ENCODE data around the genes EPHA2, SZRD1, NECAP2, PADI2 and PADI6.

GRCh38 chr1:16155490-16156720 lies at the start of gene EPHA2:
Gene EPHA2, minus strand, starts transcription at chr1:16156069.
- CAGE, long polyA plus RNA: no peak
- RRBS: 1% methylated on average over 24 of the region's 91 CpGs

- CAGE, long polyA plus RNA: no peak
- RRBS: 5% methylated on average over 3 of the region's 12 CpGs
These were observed 25.9 kb upstream of the EPHA2 start for GRCh38 chr1:16181596-16182268.

GRCh38 chr1:16188857-16189550 lies 23.4 kb downstream of the ARHGEF19 start:
- CAGE, long polyA plus RNA: no peak
- RRBS: 67% methylated on average over 2 of the region's 13 CpGs

DNA sequence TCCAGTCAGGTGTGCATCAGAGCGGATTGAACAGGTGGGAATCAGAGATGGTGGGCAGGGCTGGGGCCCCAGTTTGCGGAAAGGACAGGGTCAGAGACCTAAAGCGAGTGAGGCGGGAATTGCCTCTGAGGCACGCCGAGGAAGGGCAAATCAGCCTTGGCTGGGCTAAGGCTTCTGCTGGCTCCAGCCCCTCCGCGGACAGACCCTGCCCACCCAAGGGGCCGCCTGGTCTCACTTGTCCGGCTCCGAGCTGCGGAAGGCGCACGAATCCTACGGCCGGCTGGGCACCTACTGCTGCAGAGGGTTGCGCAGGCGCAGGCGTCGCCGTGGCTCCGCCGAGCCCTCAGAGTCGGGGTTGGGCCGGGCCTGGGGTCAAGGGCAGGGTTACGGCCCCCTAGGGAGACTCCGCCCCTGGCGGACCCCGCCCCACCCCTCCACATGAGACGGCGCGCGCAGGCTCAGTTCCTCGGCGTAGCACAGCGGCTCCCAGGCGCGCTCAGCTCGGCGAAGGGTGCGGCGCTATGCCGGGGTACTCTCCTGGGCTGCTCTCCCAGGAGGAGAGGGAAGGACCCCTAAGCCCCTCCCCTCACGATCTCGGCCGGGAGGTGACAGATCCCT lies 10.2 kb downstream of the CPLANE2 start:
- CAGE, long polyA plus RNA: no peak
- RRBS: 14% methylated on average over 16 of the region's 46 CpGs

DNA sequence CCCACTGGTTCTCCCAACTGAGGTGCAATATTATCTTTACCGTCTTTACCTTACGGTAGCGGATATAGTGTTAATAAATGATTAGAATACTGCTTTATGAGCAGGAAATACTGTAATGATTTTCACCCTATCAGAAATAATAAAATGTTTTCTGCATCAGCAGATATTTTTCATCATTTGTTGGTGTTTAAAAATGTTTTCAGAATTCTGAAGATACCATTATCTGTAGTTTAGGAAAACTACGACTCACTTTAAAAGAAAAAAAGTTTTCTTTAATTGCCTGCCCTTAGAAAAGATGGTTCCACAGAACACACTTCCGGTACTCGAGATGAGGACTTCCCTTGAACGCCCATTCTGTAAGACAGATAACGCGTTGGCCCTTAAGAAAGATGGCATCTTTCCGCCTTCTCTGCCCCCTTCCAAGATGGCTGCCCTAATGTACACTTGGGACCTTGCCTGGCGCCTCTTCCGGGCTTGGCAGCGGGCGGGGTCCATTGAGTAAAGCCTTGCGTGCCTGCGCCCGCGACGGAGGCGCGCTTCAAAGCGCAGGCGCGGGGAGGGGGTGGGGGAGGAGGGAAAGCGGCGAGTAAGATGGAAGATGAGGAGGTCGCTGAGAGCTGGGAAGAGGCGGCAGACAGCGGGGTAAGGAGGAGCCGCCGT lies at the start of gene SZRD1:
SZRD1 (plus strand) TSS at position 576 of the 660 bp plus-strand sequence.
- CAGE, long polyA plus RNA: start-site peak on the plus strand centred at position 574 of the sequence, 26 bp wide, 2,275 and 1,452 reads in 2 replicates
- RRBS: no CpG with 5 or more reads among the region's 31 CpGs

DNA sequence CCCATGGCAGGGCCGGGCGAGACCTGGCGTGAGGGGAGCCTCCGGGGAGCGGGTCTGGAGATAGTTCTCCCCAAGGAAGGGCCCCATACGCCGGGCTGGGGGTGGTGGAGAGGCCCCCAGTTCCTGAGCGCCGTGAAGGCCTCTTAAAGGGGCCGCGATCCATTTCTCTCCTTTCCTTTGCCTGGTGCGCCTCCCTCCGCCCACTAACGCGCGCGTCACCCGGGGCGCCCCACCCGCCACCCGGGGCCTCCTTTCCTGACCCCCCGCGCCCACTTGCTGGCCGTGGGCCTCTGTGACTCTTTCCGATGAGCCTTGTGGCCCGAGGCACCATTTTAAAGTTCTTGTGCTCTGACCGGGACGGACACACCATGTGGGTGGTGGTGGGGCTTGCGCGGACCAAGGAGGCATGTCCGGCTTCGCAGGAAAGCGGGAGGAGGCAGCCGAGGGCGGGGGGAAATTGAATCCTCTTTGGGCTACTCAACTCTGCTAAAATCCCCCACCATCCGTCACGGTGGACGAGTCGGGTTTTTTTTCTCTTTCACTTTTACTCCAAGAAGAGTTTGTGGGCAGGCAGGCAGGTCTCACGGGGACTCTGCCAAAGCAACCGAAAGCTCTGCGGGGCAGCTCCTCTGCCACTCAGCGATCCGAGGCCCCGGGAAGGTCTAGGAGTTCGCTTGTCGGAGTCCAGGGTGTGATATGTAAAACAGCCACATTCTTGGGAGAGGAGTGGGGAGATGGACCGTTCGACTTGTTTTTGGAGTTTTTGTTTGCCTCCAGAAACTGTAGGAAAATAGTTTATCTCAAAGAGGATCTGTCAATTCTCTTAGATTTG lies 501 bp downstream of the SZRD1 start:
- CAGE, long polyA plus RNA: no peak
- RRBS: 2% methylated on average over 11 of the region's 49 CpGs

DNA sequence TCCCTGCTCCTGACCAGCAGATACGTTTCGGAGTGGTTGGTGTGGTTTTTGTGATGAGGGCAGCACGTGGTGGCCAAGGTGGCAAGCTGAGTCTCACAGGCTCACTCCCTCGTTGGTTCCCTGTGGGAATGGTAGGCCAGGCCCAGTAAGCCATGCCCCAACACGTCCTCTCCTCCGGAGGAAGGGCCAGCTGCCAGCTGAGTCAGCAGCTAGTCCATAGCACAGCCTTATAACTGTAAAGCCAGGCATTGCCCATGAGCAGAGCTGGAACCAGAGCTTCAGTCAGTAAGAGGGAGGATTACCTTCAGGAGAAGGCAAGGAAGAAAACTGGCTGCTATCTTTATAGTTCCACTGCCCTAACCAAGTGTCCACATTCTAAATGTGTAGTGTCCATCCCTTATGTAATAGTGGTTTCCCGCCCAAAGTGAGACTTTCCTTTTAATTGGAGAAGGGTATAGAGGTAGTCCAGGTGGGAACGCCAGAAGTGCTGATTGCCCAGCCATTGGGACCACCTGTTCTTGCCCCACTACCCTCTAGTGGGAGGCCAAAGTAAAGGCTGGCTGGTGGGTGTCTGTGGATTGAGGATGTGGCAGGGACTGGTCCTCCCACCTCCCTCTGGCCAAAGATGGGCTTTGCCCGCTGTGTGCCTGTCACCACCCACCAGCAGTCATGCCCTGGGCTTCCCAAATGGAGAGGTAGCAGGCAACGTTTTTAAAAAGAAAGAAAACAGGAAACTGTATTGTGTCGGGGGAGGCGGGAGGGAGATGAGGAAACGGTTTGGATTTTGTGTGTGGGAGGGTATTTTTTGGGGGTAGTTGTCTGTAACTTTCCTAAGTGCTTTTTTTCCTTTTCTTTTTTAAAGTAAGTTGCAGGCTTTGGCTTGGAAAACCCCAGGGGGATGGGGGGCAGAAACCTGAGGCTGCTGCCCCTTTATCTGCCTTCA lies 29.9 kb downstream of the SZRD1 start:
- CAGE, long polyA plus RNA: no peak
- RRBS: no CpG with 5 or more reads among the region's 13 CpGs

DNA sequence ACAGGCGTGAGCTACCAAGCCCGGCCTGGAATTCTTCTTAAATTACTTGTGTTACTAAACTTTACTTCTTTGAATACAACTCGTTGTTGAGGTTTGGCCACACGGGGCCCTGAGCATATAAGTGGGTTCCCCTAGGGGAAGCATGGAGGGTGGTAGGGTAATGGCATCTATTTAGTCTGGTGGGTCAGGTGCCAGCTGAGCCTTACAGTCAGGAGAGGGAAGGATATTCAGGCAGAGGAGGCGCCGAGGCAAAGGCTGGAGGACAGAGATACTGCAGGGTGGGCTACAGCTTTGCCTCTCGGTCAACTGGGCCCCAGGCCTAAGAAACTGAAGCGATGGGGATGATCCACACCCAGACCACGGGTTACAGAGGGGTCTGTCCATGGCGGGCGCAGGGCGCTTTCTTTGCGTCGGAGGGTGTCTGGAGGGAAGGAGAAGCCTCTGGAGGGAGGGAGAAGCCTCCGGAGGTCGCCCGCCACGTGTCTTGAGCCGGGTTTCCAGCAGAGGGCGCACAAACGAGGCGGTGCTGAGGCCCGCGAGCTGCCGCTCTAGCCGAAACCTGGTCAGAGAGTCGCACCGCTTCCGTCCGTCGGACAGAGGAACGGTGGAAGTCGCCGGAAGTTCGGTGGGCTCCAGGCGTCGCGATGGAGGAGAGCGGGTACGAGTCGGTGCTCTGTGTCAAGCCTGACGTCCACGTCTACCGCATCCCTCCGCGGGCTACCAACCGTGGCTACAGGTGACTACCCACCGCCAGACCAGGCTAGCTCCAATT lies at the start of gene NECAP2:
NECAP2 (plus strand) TSS at position 607 of the 772 bp plus-strand sequence.
- CAGE, long polyA plus RNA: start-site peak on the plus strand centred at position 616 of the sequence, 42 bp wide, 4,371 and 2,420 reads in 2 replicates
- RRBS: no CpG with 5 or more reads among the region's 48 CpGs

DNA sequence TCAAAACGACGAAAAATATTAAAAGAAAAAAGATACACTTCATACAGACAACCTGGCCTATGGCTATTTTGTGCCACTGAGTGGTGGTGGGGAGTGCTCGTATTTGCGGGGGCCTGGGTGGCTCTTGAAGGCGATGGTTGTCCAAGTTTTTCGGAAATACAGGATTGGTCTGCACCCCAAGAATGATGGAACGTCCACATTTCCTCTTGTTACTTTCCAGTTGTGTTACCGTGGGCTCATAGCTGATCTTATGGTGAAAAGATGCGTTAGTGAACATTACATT lies 986 bp downstream of the NECAP2 start:
- CAGE, long polyA plus RNA: no peak
- RRBS: no CpG with 5 or more reads among the region's 9 CpGs

- CAGE, long polyA plus RNA: no peak
- RRBS: no CpG with 5 or more reads among the region's 7 CpGs
These were observed 32.0 kb downstream of the NECAP2 start for GRCh38 chr1:16472530-16472969.

DNA sequence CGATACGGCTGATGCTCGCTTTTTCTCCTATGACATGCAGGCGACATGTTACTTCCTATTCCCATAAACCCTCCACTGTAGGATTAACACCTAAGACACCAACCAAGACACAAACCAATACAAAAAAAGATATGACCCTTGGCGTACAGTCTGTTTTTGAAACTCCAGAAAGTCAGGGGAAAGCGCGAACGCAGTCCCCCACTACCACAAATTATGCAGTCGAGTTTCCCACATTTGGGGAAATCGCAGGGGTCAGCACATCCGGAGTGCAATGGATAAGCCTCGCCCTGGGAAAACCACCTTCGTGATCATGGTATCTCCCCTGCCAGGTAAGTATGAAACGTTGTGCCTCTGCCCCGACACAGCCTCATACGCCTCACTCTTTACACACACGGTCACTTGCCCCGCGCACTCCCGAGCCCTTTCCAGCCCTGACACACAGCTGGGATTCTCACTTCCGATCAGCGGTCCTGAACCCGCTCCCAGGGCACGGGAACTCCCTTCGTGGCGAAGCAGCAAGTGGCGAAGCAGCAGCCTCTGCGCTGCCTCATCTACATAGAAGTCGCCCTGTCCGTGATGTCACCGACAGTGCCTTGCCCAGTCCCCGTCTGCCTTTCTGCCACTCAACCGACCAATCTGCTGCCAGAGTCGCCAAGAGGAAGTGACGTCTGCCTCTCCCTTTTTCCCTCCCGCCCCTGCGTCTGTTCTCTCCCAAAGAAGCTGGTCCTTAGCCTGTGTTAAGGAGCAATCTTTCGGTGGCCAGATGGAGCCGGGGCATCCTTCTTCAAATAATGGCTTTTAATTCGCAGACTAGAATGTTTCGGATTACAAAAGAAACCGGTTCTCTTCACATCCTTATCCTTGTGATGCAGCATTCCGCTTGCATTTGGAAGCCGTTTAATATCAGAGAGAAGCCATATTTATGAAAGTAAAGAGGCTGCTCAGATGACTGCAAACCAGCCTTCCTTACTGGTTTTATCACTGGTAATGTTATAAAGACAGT lies 73.7 kb downstream of the NECAP2 start:
- CAGE, long polyA plus RNA: no peak
- RRBS: no CpG with 5 or more reads among the region's 44 CpGs

DNA sequence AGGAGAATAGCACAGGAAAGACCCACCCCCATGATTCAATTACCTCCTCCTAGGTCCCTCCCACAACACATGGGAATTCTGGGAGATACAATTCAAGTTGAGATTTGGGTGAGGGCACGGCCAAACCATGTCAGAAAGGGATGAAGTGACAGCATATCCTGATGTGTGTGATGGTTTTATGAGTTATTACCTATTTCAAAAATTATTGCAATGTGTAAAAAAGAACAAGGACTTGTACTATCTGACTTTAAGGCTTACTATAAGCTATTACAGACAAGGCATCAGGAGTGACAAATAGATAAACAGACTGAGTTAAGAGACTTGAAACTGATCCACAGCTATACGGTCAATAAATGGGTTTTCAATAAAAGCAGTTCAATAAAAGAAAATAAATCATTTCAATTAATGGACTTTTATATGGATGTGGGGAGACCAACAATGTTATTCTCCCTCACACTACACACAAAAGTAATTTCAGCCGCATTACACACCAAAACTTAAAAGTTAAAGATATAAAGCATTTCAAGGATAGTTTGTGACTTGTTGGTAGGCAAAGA lies 97.3 kb downstream of the NECAP2 start:
- CAGE, long polyA plus RNA: no peak
- RRBS: no CpG with 5 or more reads among the region's 3 CpGs

DNA sequence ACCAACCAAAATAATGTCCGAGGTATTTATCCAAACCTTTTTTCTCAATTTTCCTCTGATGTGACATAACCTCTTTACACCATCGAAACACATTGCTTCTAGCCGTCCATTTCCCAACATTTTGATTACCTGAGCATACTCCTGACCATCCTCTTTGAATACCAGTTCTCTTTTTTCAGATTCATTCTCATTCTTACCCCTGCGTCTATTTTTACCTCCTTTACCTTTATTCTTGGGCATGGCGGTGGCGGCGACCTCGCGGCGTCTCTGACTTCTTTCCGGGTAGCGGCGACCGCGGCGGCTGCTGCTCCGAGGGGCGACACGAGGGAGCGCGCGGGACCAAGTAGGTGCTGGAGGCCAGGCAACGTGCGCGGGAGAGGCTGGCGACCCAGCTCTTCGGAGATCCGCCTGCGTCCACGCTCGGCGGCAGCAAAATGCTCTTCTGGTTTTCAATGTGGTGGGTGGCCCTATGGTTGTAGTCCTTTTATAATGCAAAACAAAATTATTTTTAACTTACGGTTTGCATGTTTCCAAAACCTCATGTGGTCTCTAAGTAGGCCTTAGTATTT lies 235.8 kb upstream of the CROCC start:
- CAGE, long polyA plus RNA: no peak
- RRBS: no CpG with 5 or more reads among the region's 33 CpGs

GRCh38 chr1:16978401-16979205 lies 1.8 kb downstream of the MFAP2 start:
- CAGE, long polyA plus RNA: no peak
- RRBS: 1% methylated on average over 5 of the region's 15 CpGs

DNA sequence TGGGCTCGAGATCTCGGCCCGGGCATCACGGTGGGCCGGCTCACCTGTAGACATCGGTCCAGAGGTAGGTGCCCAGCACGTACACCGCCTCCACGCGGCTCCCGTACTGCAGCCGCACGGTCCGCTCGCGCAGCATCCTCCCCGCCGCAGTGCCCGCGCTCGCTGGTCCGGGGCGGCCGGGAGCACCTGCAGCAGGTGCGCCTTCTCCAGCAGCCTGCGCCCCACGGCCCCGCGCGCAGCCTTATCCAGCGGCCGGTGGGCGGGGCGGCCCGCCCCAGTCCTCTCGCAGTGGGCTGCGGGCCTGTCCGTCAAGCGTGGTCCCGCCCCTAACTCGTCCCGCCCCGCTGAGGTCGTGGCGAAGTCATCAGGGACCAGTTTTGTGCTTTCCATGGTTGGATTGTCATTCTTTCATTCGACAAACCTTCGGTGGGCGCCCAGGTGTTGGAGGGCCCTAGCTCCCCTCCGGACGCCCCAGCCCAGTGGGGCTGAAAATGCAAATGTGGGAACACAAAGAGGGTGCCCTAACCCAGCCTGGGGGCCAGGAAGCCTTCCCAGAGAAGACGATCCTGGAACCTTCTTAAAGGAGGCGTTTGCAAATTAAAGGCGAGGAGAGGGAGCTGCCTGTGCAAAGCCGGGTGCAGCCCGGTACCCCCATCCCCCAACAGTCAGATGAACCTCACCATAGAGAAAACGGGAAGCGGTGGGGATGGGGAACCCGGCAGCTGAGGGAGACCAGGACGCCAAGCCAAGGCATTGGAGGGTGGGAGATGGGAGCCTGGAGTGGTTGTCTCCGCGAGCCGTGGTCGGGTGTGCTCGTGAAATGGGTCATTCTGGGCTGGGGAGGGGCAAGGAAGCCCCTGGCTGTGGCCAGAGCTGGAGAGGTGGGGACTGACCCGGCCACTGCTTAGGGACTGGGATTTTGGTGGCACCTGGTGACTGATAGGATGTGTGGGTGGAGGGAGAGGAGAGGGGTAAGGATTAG lies at the start of gene PADI2:
PADI2 (minus strand) TSS at position 216 of the 982 bp plus-strand sequence.
- CAGE, long polyA plus RNA: no peak
- RRBS: 22% methylated on average over 13 of the region's 65 CpGs

DNA sequence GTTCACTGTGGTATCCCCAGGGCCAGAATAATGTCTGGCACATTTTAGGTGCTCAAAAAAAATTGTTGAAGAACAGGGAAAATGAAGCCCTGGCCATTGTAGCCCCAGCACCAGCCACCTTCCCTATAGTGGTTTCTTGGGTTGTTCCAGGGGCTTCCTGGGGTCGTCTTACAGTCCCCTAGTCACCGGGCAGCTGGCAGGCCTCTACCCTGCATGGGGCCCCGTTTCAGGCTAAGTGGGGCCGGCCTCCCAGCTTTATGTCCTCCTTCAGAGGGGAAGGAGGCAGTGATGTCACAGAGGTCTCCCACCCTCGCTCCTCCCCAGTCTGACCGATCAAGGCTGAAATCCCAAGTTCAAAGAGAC lies 3.4 kb upstream of the PADI1 start:
- CAGE, long polyA plus RNA: no peak
- RRBS: 13% methylated on average over 3 of the region's 6 CpGs

GRCh38 chr1:17228968-17229893 lies 19.7 kb upstream of the PADI3 start:
- CAGE, long polyA plus RNA: no peak
- RRBS: no CpG with 5 or more reads among the region's 15 CpGs

DNA sequence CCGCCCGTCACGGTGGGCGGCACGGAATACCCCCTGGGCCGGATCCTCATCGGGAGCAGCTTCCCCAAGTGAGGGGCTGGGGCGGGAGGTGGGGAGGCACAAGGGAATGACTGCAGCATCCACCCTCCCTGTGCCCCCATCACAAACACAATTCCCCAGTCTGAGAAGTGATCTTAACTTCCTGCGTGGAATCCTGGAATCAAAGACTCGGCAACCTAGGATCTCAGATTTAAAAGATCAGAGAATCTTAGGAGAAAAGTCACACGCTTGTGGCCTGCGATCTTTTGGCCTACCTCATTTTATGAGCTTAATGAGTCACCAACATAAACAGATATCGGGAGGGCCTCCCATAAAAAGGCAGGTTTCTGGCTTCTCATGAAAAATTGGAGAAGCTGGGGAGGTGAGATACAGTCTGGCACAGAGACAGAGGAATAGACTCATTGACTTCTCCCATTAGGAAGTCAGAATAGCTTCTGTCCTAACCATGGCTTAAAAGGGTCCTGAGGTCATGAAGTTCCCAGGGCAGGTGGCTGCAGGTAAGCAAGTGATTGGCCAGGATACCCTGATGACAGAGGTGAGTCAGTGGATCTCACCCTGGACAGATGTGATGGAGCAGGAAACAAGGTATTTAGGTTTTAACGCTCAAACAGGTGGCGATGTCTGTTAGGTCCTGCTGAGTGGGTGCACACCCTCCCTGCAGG lies 15.8 kb upstream of the PADI3 start:
- CAGE, long polyA plus RNA: no peak
- RRBS: 33% methylated on average over 5 of the region's 15 CpGs

- CAGE, long polyA plus RNA: no peak
- RRBS: no CpG with 5 or more reads among the region's 6 CpGs
These were observed at the start of gene PADI6 for GRCh38 chr1:17371996-17372336. Gene PADI6, plus strand, starts transcription at chr1:17372196.

- CAGE, long polyA plus RNA: no peak
- RRBS: no CpG with 5 or more reads among the region's 1 CpG
These were observed 49.9 kb upstream of the RCC2 start for GRCh38 chr1:17489322-17489777.

All from BJ (cell line).